AG10803 (cell line): Measurements from ENCODE around the gene DICER1.

DNA sequence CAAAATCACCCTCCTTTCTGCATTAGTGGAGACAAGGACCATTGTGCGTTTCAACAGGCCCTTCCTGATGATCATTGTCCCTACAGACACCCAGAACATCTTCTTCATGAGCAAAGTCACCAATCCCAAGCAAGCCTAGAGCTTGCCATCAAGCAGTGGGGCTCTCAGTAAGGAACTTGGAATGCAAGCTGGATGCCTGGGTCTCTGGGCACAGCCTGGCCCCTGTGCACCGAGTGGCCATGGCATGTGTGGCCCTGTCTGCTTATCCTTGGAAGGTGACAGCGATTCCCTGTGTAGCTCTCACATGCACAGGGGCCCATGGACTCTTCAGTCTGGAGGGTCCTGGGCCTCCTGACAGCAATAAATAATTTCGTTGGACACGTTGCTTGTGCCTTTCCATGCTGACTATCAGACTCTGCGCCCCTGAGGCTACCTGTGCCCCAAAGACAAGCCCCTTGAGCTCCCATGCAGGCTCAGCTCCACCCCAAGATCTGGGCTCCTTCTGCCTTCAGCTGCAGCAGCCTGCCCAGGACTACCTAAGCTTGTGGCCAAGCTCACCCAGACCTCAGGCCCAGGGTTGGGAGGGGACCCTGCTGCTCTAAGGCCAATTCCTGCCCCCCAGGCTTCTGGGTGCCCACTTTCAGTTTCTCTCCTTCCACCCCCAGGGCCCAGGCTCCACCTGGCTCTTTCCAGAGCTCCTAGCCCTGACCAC lies 11.6 kb downstream of the SERPINA3 start:
- RRBS = no CpG with 5 or more reads among the region's 6 CpGs

GRCh38 chr14:94946157-94946655 lies 176.3 kb upstream of the GSC start:
- RRBS = no CpG with 5 or more reads among the region's 4 CpGs

- RRBS = no CpG with 5 or more reads among the region's 13 CpGs
Observed at GRCh38 chr14:95046765-95047301, 110.5 kb downstream of the DICER1 start.

GRCh38 chr14:95137826-95138256 lies 19.5 kb downstream of the DICER1 start:
- RRBS = no CpG with 5 or more reads among the region's 5 CpGs

GRCh38 chr14:95147531-95148123 lies 9.7 kb downstream of the DICER1 start:
- RRBS = no CpG with 5 or more reads among the region's 10 CpGs

DNA sequence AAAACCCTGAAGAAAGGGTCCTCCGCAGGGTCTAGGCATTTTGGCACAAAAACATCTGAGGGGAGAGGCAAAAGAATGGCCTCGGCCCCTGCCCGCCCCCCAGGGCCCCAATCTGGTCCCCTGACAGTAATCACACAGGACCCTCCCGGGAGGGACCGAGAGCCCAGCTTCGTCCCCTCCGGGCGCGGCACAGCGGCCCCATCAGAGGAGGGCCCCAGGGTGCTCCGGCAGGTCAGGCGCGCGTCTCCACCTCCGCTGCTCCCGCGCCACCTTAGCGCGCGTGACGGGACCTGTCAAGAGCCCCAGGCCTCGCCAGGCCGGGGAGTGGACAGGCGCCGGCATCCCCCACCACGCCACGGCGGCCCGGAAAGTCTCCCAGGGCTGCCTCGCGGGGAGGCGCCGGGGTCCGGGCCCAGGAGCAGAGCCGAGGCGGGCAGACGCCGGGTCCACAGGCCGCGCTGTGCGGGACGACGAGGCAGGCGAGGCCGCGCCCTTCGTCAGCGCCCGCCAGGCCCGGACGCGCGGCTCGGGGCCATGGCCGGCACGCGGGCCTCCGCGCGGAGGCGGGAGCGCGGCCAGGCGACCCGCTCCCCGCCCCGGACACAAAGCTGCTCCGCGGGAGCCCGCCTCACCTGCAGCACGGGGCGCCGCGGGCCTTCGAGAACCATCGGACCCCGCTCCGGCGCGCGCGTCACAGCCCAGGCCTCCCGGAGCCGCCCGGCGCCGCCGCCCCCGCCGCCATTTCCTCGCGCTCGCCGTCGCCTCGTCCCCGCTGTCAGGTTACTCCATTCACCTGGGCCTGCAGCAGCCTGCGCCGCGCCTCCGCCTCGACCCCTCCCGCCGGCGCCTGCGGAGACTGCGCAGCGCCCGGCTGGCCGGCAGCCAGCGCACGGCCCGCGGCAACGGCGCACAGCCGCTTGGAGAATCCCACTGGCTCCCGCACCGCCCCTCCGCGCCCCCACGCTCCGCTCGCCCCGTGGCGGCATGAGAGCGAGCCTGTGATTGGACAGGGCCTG lies at the start of gene DICER1:
DICER1 (minus strand) TSS at position 932 of the 1,016 bp plus-strand sequence.
- RRBS = 2% methylated on average over 51 of the region's 127 CpGs

- RRBS = no CpG with 5 or more reads among the region's 19 CpGs
Observed at GRCh38 chr14:95220512-95221476, 63.5 kb upstream of the DICER1 start.

GRCh38 chr14:95227259-95227802 lies 70.0 kb upstream of the DICER1 start:
- RRBS = 19% methylated on average over 3 of the region's 20 CpGs

GRCh38 chr14:95233453-95234349 lies 76.4 kb upstream of the DICER1 start:
- RRBS = no CpG with 5 or more reads among the region's 16 CpGs

- RRBS = 70% methylated on average over 2 of the region's 8 CpGs
Observed at GRCh38 chr14:95234454-95235108, 77.3 kb upstream of the DICER1 start.

DNA sequence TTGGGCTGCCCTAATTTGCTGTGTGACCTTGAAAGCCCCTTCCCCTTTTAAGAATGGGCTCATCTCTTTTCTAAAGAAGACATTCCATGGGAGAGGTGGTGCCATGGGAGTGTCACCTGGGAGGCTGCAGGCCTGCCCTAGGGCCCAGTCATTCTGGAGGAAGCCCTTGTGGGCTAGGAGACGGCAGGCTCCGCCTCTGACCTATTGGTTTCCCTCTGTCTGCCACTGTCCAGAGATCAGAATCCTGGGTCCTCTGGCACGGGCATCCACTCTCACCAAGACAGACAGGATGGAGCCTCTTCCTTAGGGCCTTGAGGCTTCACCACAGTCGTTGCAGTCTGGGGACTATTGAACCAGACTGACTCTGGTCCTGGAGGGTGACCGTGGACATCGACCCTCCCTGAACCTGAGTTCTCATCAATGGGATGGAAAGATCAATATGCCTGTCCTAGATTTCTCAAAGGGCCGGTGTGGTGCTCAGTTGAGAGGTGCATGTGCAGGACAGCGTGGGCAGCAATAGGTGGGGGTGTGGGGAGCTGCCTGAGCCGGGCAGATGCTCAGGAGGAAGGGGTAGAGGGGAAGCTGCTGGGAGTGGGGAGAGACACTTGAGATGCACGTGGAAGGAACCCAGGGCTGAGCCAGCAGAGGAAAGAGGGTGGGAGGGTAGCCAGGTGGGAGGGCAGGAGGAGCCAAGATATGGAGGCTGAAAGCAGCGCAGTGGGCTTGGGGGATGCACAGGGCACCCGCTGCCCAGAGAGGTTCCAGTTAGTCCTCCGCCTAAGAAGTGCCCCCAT lies 12.2 kb upstream of the CLMN start:
- RRBS = 59% methylated on average over 2 of the region's 13 CpGs

DNA sequence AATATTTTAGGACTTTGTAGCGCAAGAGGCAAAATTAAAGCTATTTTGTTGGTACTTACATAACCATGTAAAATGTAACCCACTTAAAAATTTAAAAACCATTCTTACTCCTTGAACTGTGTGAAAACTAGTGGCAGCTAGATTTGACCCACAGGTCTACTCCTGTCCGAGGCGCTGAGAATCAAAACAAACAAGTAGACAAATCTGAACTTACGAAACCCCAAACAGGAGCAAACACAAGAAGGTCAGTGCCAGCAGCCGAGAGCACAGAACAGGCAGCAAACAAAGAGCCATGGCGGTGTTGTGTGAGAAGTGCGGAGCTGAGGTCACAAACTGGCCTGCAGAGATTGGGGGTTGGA lies 79.1 kb upstream of the CLMN start:
- RRBS = no CpG with 5 or more reads among the region's 7 CpGs

- RRBS = no CpG with 5 or more reads among the region's 12 CpGs
Observed at GRCh38 chr14:95412169-95413077, 92.7 kb upstream of the CLMN start.

DNA sequence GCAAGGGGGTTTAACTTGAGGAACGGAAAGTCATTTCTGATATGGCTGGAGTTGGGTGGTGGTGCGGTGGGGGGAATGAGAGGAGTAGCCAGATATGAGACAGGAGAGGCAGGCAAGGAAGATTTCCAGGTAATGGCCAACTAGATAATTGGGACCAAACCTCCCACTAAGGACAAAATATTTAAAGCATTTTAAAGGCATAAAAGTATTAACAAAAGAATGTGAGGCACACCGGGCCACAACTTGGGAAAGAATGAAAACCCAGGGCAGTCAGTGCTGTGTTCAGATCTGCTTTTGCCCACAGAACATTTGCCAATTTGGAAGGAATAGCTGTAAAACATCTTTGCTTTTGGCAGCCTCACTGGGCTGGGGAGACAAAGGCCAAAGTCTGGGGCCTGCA lies 82.4 kb downstream of the SYNE3 start:
- RRBS = no CpG with 5 or more reads among the region's 3 CpGs

- RRBS = no CpG with 5 or more reads among the region's 8 CpGs
Observed at GRCh38 chr14:95501050-95501427, 15.4 kb downstream of the SYNE3 start.

DNA sequence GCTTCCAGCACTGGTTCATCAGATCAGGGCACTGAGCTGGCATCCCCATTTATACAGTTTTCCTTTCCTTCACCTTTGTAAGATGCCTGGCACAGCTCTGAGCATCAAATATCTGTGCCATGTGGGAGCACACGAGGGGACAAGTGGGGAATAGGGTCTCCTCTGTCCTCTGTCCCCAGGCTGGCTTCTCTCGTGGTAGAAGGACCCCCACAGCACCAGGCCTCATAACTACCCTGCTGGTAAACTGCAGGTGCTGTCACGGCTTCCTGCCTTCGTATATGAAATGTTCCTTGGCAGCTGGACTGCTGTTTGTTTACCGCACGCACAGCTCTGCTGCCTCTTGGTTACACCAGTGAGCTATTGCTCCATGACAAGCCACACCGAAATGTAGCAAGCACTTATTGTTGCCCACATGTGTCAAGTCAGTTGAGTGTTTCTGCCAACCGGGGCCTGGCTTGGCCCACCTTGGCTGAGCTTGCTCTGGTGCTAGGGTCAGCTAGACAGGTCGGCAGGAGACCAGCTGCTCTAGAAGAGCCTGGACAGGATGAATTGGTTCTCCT lies 21.8 kb upstream of the TCL1B start:
- RRBS = no CpG with 5 or more reads among the region's 9 CpGs

- RRBS = no CpG with 5 or more reads among the region's 4 CpGs
Observed at GRCh38 chr14:95948419-95949109, 90.6 kb upstream of the C14orf132 start.

- RRBS = no CpG with 5 or more reads among the region's 9 CpGs
Observed at GRCh38 chr14:96030068-96030714, 9.0 kb upstream of the C14orf132 start.

- RRBS = no CpG with 5 or more reads among the region's 5 CpGs
Observed at GRCh38 chr14:96040690-96041111, 1.5 kb downstream of the C14orf132 start.

GRCh38 chr14:96053920-96054450 lies 14.8 kb downstream of the C14orf132 start:
- RRBS = no CpG with 5 or more reads among the region's 11 CpGs